A549 (cell line): ENCODE data around the gene TMEM30B.

GRCh38 chr14:59406342-59406745 lies 58.8 kb downstream of the GPR135 start:
- PRO-cap = no peak
CAGE:
- cytosol, long polyA plus RNA = no peak
- long polyA plus RNA = no peak
- nucleus, long polyA plus RNA = no peak

DNA sequence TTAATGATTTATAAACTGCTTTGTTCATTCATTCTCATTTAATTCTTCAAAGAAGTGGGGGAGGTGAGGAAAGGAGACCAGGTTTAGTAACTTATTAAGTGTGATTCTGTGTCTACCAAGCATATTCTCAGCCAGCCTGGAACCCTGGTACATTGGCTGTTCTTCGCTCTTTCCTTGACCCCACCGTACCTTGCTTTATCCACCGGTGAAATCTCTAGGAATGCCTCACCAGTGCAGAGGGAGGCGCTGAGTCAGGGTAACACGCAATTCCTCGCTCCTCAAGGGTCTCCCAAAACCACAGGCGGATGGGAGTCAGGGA lies 948 bp downstream of the L3HYPDH start:
- PRO-cap = no peak
CAGE:
- cytosol, long polyA plus RNA = no peak
- long polyA plus RNA = no peak
- nucleus, long polyA plus RNA = no peak

DNA sequence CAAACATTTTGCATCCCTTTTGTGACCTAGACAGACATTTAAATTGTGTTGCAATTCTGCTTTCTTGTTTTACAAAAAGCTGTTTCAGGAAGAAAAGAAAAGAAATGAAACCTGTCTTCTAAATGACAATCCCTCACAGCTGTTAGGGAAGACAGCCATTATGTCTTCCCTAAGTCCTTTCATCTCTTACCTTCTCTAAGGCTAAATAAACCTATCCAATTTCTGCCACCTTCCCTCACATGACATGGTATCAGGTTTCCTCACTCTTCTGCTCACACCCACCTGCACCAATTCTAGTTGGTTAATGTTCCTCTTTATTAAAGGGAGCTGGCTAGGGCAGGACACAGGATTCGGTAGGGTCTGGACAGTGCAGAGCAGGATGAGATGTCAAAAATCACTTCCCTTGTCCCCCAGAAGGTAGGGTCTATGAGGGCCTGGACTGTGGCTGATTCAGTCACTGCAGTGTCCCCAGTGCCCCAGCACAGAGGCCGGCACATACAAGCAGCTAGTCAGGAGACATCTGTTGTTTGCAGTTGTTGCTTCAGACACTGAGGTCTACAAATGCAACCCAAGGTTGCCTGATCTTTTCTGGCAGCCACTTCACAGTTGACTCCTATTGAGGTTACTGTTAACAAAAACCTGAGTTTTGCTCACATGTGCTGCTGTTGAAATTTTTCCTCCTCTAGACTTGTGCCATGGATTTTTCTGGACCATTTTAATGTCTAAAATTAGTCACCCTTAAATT lies 3.7 kb downstream of the DHRS7 start:
- PRO-cap = no peak
CAGE:
- cytosol, long polyA plus RNA = no peak
- long polyA plus RNA = no peak
- nucleus, long polyA plus RNA = no peak

- PRO-cap = no peak
CAGE:
- cytosol, long polyA plus RNA = no peak
- long polyA plus RNA = no peak
- nucleus, long polyA plus RNA = no peak
These were observed 26.2 kb upstream of the PPM1A start for GRCh38 chr14:60222676-60223346.

GRCh38 chr14:60247794-60248275 lies 1.2 kb upstream of the PPM1A start:
- PRO-cap = bidirectional peak, plus-strand start at chr14:60248199, minus-strand start at chr14:60248019
CAGE:
- cytosol, long polyA plus RNA = no peak
- long polyA plus RNA = no peak
- nucleus, long polyA plus RNA = no peak

- PRO-cap = no peak
CAGE:
- cytosol, long polyA plus RNA = no peak
- long polyA plus RNA = no peak
- nucleus, long polyA plus RNA = no peak
These were observed 33.6 kb downstream of the PPM1A start for GRCh38 chr14:60282618-60282990.

DNA sequence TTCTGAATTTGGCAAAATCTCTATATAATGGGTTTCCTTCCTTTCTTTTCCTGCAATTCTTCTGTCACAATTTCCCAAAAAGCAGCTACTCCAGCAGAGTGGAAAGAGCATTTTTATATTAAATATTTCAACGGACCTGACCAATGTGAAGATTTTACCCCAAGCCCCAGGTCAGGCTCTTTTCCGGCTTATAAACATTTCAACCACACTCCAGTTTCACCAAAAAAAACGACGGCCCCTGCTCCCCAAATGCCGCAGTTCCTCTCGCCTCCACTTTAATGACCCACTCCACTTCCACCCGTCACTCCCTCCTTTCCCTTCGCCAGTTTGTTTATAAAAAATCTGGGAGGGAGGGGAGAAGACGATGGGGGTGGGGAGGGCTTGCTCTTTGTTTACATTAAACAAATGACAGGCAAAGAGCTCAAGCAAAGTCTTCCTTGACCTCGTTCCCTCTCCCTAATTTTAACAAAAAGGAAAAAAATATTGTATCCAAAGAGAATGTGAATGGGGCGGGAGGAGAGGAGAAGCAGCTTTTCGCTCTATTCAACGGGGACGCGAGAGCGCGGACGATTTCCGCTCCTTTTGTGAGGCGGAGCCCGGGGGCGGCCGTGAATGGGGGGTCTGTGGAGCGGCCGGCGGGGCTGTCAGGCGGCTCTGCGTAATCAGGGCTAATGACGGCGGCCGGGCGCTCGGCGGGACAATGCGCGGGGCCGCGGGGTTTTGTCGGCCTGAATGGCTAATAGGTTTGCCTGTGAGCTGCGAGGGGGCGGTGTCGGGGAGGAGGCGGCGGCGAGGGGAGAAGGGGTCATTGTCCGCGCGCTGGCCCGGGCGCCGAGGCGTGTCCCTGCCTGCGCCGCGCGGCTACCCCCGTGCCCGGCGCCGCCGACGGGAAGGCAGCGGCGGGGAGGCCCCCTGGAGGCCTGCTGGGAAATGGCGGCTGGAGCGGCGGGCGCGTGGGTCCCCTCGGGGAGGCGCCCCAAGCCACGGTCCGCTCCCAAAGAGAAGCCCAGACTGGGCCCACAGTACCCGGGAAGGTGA lies 5.6 kb downstream of the SIX6 start:
- PRO-cap = no peak
CAGE:
- cytosol, long polyA plus RNA = no peak
- long polyA plus RNA = no peak
- nucleus, long polyA plus RNA = no peak

GRCh38 chr14:60658110-60658699 lies 8.9 kb upstream of the SIX1 start:
- PRO-cap = no peak
CAGE:
- cytosol, long polyA plus RNA = no peak
- long polyA plus RNA = no peak
- nucleus, long polyA plus RNA = no peak

GRCh38 chr14:60722350-60722616 lies 1.9 kb downstream of the SIX4 start:
- PRO-cap = no peak
CAGE:
- cytosol, long polyA plus RNA = no peak
- long polyA plus RNA = no peak
- nucleus, long polyA plus RNA = no peak

GRCh38 chr14:60722617-60722871 lies 1.6 kb downstream of the SIX4 start:
- PRO-cap = no peak
CAGE:
- cytosol, long polyA plus RNA = no peak
- long polyA plus RNA = no peak
- nucleus, long polyA plus RNA = no peak

GRCh38 chr14:60774798-60775396 lies 40.3 kb downstream of the MNAT1 start:
- PRO-cap = no peak
CAGE:
- cytosol, long polyA plus RNA = no peak
- long polyA plus RNA = no peak
- nucleus, long polyA plus RNA = no peak

DNA sequence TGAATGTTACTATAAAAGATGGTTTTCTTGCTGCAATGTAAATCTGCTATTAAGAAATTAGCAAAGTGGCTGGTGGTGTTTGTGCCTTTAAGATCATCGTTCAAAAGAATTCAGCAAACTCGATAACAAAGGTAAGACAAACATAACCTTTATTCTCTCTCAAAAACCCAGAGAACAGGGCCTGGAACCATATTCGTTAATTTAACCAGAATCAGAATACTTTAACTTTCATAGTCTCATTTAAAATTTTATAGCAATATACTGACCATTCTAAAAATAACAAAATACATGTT lies 3.3 kb downstream of the TMEM30B start:
- PRO-cap = no peak
CAGE:
- cytosol, long polyA plus RNA = no peak
- long polyA plus RNA = no peak
- nucleus, long polyA plus RNA = no peak

DNA sequence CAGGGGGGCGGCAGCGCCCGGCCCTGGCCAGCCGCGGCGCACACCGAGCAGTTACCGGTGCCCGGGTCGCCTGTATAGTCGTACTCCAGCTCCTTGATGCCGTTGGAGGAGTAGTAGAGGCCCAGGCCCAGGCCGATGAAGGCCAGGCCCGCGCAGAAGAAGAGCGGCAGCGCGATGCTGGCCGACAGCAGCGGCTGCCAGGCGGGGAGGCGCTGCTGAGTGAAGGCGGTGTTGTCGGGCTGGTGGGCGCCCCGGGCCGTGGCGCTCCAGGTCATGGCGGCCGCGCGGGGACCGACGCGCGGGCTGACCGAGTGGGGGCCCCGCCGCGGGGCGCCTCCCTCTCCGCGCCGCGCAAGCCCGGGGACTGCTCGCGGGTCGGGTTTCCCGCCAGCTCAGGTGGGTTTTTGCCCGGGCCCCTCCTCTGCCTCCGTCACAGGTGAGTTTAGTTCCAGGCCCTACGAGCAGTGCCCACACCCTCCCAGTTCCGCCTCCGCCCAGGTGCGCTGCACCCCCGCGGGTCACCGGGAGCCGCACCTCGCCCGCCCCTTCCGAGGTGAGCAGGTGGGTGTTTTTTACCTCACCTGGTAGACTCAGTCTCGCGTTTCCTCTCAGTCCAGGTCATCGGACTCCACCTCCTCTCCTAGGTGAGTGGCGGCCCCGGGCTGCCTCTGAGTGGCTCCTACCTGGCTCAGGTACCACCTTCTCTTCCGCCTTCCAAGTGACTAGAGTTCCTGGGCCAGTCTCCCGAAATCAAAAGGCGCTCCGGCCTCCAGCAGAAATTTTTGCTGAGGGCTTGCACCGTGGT lies at the start of gene TMEM30B:
Gene TMEM30B (minus strand): TSS at position 466 of the 805 bp plus-strand sequence.
- PRO-cap = no peak
CAGE:
- cytosol, long polyA plus RNA = no peak
- long polyA plus RNA = no peak
- nucleus, long polyA plus RNA = no peak

GRCh38 chr14:61478154-61478534 lies 156.8 kb downstream of the PRKCH start:
- PRO-cap = no peak
CAGE:
- cytosol, long polyA plus RNA = no peak
- long polyA plus RNA = no peak
- nucleus, long polyA plus RNA = no peak

DNA sequence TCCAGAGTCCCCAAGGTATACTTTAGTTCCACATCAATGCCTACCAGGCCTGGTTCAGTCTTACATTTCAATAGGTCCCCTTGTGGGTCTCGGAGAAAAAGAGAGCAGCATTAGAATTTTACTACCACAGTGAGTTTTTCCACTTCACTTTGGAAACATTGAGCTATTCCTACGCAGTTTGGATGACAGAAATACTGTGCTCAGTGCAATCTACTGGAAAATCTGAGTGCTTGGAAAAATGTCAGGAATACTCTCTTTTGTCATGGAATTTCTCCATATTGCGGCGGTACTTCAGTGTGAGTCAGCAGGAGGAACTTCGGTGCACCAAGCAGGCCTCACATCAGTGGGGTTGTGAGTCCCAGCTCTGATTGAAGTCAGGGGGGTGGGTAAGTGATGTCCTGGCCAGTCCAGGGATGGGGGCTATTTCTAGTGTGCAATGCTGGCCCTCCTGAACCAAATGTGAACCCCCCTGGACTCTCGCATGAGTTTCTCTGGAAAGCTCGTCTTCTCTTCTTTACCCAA lies 184.7 kb downstream of the PRKCH start:
- PRO-cap = no peak
CAGE:
- cytosol, long polyA plus RNA = no peak
- long polyA plus RNA = no peak
- nucleus, long polyA plus RNA = no peak

DNA sequence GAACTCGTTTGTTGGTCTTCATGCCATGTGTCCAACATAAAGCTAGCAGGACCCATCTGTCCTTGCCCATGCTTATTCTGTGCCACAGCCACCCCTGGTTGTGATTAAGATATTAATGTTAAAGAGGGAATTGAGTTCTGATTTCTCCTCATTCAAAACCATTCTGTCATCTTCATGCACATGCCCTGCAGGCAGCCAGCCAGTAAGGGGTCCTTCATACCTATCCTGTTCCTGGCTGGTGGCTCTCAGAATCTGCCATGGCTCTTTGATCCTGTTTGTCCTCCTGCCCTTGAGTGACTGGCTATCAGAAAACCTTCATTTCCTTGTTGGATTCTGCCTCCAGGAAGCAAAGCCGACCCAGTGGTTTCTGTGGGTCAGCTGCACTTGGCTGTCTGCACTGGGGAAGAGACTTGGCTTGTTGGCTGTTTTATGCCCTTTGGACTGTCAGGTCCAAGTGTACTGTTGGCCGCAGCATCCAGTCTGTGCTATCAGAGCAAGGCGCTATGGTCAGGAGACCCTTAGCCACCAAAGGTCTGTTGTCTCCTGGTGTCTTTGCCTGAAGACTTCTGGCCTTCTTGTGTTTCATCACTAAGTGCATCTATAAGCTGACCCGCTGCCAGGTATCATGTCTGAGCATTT lies 177.5 kb upstream of the HIF1A start:
- PRO-cap = no peak
CAGE:
- cytosol, long polyA plus RNA = no peak
- long polyA plus RNA = no peak
- nucleus, long polyA plus RNA = no peak

- PRO-cap = no peak
CAGE:
- cytosol, long polyA plus RNA = no peak
- long polyA plus RNA = no peak
- nucleus, long polyA plus RNA = no peak
These were observed 145.1 kb upstream of the HIF1A start for GRCh38 chr14:61550266-61550644.

GRCh38 chr14:61561000-61561373 lies 134.3 kb upstream of the HIF1A start:
- PRO-cap = no peak
CAGE:
- cytosol, long polyA plus RNA = no peak
- long polyA plus RNA = no peak
- nucleus, long polyA plus RNA = no peak

GRCh38 chr14:61562483-61563526 lies 132.5 kb upstream of the HIF1A start:
- PRO-cap = no peak
CAGE:
- cytosol, long polyA plus RNA = no peak
- long polyA plus RNA = no peak
- nucleus, long polyA plus RNA = no peak

GRCh38 chr14:61566450-61567138 lies 128.7 kb upstream of the HIF1A start:
- PRO-cap = no peak
CAGE:
- cytosol, long polyA plus RNA = no peak
- long polyA plus RNA = no peak
- nucleus, long polyA plus RNA = no peak